Mesangial cell (primary cell): ENCODE results near the genes AGBL2, OR4X1, OR5D14, OR8K5, OR5T3 and TNKS1BP1.

GRCh38 chr11:47487908-47488575 lies 39.1 kb upstream of the RAPSN start:
- RAMPAGE, long total RNA, result no peak

- RAMPAGE, long total RNA, result no peak
These were observed 835 bp downstream of the CELF1 start for GRCh38 chr11:47551986-47552607.

- RAMPAGE, long total RNA, result no peak
These were observed at the start of gene AGBL2 for GRCh38 chr11:47714397-47715886. TSS of gene AGBL2 (minus strand) at chr11:47715369.

DNA sequence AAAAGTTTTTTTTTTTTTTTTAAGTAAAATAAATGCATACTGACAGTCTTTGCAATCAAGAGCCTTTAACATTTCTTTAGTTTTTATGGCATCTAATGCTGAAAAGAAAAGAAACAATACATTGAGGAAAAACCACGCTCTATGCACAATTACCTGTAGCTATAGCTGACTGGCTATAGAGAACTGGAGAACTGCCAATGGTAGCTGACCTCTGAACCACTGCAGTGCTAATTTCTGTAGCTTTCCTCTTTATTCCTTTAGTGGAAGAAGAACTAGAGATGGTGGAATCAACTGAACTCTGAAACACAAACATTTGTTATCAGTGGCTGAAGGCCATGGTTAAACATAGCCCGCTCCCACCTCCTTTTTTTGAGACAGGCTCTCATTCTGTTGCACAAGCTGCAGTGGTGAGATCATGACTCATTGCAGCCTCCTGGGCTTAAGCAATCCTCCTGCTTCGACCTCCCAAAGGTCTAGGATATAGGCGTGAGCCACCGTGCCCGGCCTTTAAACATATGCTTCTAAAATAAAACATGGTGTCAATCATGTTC lies 8.8 kb upstream of the AGBL2 start:
- RAMPAGE, long total RNA, result no peak

DNA sequence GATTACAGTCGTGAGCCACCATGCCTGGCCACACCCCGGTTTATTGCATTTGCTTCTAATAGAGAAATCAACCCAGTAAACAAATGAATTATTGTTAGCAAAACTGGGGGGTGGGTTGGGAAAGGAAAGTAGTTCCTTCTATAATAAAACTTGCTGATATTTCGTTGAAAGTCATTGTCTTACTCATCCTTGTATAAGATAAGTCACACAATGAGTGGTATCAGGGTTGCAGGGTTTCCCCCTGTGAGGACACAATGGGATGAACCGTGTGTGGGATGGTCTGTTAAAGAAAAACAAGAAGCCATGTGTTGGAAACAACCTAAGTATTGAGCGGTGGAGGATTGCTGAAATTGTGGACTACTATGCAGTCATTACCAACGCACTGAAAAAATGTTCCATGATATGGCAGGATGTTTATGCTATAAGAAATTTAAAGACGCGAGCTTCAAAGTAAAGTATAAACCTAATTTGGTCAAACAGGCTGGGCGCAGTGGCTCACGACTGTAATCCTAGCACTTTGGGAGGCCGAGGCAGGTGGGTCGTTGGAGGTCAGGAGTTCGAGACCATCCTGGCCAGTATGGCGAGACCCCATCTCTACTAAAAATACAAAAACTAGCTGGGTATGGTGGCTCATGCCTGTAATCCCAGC lies 28.6 kb downstream of the PTPRJ start:
- RAMPAGE, long total RNA, result no peak

- RAMPAGE, long total RNA, result no peak
These were observed 69.4 kb downstream of the PTPRJ start for GRCh38 chr11:48049729-48050236.

DNA sequence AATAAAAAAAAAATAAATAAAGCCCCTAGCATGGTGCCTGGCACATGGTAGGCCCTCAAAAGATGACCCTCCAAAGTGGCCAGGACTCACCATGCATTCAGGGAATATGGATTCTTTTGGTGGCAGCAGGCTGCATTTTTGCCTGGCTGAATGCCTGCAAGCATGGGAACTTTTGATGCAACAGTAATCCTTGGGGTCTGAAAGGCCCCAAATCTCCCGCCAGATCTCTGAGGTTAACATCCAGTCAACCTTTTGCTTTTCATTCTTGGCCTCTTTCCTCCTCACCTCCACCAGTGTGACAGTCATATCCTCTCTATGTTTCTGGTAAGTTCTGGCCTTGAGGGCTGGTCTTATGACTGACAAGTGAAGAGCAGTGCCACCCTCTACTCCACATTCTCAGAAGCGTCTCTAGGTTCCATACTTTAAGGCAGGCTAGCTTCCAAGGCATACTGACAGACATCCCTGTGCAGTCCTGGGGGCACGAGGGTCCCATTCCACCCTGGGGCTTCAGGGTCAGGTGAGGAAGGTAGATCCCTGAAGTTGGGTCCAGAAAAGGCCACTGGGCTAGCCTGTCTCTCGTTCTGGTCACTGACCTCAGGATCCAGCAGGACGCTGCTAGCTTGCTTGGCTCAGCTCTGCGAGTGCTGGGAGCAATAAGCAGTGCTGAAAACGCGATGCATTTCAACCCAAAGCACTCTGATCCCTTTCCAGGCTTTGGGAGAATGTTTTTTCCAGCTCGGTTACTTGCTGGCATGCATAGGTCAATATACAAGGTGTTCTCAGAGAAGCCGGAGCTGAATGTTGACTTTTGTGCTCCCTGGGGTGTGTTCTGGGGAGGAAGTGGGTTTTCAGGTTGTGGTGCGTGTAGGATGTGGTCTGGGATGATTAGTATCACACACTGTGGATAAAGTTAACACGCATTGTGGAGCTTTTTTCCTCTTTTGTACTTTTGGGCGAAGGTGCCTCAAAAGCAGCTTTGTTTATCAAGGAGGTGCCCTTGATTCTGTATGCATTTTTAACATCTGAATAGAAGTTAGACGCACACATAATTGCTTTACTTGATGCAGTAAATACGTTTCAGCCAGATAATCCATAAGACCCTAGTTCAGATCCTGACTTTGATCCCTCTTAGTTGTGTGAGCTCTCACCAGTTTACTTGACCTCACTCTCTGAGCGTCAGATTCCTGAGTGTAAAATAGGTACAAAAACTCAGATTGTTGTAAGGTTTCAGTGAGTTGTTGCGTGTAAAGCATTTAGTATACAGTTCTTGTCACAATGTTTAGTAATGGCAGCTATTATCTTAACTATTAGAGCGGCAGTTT lies 75.3 kb downstream of the PTPRJ start:
- RAMPAGE, long total RNA, result no peak

DNA sequence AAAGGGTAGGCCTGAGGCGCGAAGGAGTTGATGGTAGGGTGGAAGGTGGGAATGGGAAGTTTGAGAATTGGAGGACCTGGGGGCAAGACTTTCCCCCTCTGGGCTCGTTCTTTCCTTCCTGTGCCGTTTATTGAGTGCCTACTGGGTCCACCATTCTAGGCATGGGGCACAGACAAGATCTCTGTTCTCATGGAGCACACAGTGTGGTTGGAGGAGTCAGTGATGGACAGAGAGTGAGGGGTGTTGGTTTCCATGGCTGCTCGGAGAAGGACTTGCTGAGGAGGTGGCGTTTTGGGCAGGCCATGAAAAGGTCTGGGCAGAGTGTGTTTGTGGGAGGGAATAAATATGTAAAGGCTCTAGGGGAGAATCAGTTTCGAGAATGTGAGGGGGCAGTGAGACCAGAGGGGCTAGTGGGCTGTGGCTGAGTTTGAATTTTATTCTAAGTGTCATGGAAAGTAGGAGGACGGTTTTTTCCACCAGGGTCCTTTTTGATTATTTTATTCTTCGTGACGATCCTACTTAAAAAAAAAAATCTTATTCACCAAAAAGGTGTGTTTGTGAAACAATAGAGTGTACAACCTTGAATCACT lies 107.8 kb upstream of the OR4B1 start:
- RAMPAGE, long total RNA, result no peak

DNA sequence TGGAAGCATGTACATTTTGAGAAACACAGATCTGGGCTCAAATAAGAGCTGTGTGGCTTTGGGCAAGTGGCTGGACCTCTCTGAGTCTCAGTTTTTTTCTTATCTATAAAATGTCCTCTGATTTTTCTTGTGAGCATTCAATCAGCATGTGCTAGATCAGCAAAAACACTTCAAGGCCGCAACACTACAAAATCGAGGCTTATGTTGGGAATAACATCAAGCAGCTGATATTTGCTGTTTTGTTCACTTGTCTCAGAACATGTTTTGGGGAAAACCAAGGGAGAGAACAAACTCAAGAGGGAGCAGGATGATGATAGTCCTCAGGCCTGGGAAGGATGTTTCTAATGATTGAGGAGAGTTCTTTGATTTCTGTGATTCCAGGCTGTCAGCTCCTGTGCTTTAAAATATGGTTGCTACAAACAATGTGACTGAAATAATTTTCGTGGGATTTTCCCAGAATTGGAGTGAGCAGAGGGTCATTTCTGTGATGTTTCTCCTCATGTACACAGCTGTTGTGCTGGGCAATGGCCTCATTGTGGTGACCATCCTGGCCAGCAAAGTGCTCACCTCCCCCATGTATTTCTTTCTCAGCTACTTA lies at the start of gene OR4X1:
OR4X1 (plus strand) TSS at position 407 of the 598 bp plus-strand sequence.
- RAMPAGE, long total RNA, result no peak

DNA sequence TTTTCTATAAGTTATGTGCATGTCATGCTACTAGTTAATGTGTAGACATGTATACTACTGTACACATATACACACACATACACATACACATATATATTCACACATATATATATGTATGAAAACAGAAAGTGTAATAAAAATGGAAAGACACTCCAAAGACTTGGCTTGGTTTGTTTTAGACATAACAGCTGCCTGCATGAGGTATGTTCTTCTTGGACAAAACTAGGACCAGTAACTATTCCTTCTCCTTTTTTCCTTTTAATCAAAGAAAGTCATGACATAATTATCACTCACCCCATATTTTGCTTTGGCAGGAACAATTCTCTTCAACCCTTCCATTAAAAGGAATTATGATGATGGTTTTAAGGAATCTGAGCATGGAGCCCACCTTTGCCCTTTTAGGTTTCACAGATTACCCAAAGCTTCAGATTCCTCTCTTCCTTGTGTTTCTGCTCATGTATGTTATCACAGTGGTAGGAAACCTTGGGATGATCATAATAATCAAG lies at the start of gene OR5D14:
OR5D14 (plus strand) TSS at position 351 of the 506 bp plus-strand sequence.
- RAMPAGE, long total RNA, result no peak

GRCh38 chr11:56160020-56160615 lies at the start of gene OR8K5:
TSS of gene OR8K5 (minus strand) at chr11:56160317.
- RAMPAGE, long total RNA, result no peak

- RAMPAGE, long total RNA, result no peak
These were observed at the start of gene OR5T3 for GRCh38 chr11:56252076-56252320. TSS of gene OR5T3 (plus strand) at chr11:56252254.

DNA sequence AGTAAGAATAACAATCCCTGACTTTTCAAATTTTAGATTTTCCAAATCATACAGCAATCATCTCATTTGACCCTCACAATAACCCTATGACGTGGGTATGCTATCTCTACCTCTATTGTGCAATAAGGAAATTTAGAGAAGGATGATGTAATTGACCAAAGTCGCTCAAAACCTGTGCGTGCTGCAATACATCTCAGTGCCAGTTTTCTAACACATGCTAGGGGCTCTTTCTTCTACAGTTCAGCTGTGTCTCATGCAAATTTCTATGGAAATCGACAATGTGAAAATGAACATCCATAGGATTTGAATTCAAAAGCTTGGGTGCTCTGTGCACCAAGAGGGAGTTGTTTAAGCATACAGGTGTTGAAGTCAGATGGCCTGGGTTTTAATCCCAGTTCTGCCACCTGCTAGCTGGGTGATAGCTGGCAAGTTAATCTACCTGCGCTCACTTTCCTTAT lies 40.2 kb upstream of the APLNR start:
- RAMPAGE, long total RNA, result no peak

GRCh38 chr11:57314995-57315513 lies 9.7 kb downstream of the TNKS1BP1 start:
- RAMPAGE, long total RNA, result no peak

GRCh38 chr11:57324781-57325513 lies at the start of gene TNKS1BP1:
TSS of gene TNKS1BP1 (minus strand) at chr11:57324952.
- RAMPAGE, long total RNA, result start-site peak on the minus strand at chr11:57324913-57324919, 49 reads

DNA sequence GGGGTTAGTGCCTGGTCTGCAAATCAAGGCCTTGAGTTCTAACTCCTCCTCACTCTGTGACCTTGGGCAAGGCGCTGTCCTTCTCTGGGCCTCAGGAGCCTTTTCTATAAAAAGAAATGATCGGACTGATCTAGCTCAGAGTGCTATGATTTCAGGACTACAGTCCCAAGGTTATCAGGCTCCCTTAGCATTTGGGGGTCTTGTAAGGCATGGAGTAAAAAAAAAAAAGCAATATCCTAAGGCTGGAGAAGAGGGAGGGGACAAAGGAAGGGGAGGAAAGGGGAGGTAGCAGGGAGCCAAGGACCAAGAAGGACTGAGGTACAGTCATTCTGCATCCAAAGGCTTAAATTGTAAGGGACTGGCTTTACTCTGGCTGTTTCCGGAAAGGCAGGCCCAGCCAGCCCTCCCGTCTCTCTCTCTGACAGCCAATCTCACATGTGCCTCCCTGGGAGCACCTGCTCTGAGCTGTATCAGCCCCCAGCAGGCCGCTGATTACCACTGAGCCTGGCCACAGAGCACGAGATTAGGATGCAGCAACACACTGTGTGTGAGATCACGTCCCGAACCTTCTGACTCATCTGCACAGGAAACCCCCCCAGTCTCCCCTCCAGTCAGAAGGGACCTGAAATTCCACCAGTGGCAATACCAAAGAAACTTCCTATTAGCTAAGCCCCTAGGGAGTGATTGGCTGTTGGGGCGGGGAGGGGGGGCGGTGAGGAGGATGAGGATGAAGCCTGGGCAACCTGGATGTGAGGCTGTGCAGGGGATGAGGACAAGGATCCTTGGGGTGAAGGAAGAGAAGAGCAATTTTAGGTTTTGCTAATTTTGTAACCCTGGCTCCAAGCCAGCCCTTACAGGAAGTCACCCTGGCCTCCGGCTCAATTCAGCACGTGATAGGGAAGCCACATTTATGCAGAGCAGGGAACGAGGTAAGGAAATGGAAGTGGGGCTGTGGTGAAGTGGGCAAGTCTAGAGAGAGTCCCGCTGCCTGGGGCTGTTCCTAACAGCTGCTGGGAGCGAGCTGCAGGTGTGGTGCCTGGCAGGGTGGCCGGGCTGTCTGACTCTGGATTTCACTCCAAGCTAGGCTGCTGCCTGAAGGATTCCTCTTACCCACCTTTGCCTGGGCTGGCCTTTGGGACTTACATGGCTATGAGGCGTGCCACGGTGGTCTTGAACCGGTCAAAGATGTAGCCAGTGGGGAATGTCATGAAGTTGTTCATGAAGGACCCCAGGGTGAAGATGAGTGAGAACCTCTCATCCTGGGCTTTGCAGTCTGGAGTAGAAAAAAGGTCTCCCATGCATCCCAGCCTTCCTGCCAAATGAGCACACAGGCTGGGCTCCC lies 2.1 kb downstream of the SLC43A3 start:
- RAMPAGE, long total RNA, result no peak

DNA sequence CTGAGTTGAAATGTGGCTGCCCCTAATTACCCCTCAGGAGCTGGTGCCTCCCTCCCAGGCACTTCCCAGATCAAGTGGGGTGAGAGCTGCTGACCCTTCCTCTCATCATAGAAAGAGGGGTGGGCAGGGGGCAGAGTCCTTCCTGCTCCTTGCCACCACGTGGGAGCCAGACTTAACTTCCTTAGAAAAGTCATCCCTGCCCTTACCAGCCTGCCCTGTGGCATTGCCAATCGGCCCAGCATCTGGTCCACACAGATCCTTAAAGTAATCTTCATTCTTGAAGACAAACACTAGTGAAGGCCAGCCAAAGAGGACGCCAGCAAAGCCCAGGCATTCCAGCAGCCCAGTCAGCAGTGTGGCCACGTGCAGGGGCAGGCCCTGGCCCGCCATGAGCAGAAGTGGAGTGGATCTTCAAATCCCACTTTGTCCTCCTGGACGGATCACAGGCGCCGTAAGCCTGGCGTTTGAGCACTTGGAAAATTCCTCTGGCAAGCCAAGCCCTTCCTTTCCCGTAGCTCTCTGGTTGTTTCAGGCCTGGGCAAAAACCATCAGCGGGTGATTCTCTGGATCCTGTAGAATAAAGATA lies 1.0 kb downstream of the SLC43A3 start:
- RAMPAGE, long total RNA, result no peak

GRCh38 chr11:57513035-57513707 lies 2.3 kb downstream of the SLC43A1 start:
- RAMPAGE, long total RNA, result no peak

GRCh38 chr11:57569271-57569871 lies 1.9 kb upstream of the UBE2L6 start:
- RAMPAGE, long total RNA, result no peak

- RAMPAGE, long total RNA, result no peak
These were observed 9.1 kb upstream of the SERPING1 start for GRCh38 chr11:57588394-57588783.